Breast epithelium (tissue), 2 donors: ENCODE data around the gene FRMD4A.

GRCh38 chr10:13158148-13159031 lies 3.0 kb upstream of the MCM10 start:
- PRO-cap = unidirectional peak, minus-strand start at chr10:13158756
- RAMPAGE, long total RNA, 2 experiments = no peak in any of the 2 experiments

DNA sequence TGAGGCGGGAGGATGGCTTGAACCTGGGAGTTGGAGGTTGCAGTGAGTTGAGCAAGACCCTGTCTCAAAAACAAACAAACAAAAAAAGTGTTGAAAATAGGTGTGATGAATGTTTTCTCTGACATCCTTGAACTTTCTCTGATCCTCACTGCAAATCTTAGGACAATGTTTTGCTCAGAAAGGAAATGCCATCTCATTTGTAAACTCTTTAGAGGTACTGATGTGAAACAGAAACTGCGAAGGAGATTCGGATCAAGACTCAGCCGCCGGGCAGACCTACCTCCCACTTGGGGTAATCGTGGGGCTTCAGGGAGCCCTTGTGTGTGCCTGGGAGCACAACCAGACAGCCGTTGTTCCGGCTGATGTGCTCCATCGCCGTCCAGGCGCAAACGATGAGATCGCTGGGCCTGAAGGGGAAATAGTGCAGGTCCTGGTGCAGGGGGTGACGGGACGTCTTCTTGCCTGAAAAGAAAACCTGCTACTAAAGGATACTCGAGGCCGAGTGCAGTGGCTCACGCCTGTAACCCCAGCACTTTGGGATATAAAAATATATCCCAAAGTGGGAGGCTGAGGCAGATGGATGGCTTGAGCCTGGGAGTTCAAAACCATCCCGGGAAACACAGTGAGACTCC lies 11.7 kb downstream of the PHYH start:
- PRO-cap = no peak
- RAMPAGE, long total RNA, 2 experiments = no peak in any of the 2 experiments

- PRO-cap = no peak
- RAMPAGE, long total RNA, 2 experiments = no peak in any of the 2 experiments
Observed at GRCh38 chr10:13335991-13336594, 12.0 kb downstream of the SEPHS1 start.

GRCh38 chr10:13337802-13338354 lies 10.2 kb downstream of the SEPHS1 start:
- PRO-cap = no peak
- RAMPAGE, long total RNA, 2 experiments = no peak in any of the 2 experiments

GRCh38 chr10:13390561-13391103 lies 42.5 kb upstream of the SEPHS1 start:
- PRO-cap = no peak
- RAMPAGE, long total RNA, 2 experiments = no peak in any of the 2 experiments

DNA sequence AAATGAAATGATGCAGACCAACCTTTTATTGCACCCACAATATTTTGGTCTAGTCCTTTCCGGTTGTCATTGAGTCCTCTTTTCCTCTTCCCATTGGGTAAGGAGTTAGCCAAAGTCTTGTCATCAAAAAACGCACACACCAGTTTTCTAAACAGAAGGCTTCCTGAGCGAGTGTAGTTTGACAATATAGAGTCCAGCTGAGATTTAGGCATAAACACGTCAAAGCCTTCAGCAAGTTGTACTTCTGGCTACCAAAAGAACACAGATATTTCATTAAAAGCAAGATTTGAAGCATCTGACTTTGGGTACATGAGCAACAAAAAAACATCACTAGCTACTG lies 48.0 kb downstream of the BEND7 start:
- PRO-cap = no peak
- RAMPAGE, long total RNA, 2 experiments = no peak in any of the 2 experiments

DNA sequence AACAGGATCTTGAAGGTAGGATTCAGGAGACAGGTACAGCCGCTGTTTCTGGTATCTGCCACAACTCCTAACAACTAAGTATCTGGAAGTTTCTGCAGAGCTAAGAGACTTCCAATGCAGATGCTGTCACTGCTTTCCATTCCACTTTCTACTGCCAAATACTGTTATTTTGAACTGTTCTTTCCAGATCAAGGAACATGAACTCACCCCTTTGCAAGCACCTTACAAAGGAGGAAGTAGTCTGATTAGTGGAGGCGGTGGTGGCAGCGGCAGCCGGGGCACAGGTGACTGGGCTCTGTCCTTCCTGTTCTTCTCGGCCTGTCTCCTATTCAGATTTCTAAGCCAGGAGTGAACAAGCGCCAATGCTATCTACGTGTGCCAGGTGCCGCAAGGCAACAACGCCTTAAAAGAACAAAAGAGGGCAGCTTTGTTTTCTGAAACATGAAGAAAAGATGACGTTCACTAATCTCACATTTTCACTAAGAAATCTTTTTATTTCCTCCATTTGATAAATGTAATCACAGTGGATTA lies 44.9 kb downstream of the BEND7 start:
- PRO-cap = no peak
- RAMPAGE, long total RNA, 2 experiments = no peak in any of the 2 experiments

GRCh38 chr10:13701091-13701759 lies 114.5 kb downstream of the PRPF18 start:
- PRO-cap = no peak
- RAMPAGE, long total RNA, 2 experiments = no peak in any of the 2 experiments

- PRO-cap = no peak
- RAMPAGE, long total RNA, 2 experiments = no peak in any of the 2 experiments
Observed at GRCh38 chr10:13960861-13961489, 369.7 kb downstream of the FRMD4A start.

GRCh38 chr10:13984654-13985506 lies 345.8 kb downstream of the FRMD4A start:
- PRO-cap = no peak
- RAMPAGE, long total RNA, 2 experiments = no peak in any of the 2 experiments

- PRO-cap = no peak
- RAMPAGE, long total RNA, 2 experiments = no peak in any of the 2 experiments
Observed at GRCh38 chr10:14330747-14331201, at the start of gene FRMD4A. FRMD4A (minus strand) TSS chr10:14330924.

DNA sequence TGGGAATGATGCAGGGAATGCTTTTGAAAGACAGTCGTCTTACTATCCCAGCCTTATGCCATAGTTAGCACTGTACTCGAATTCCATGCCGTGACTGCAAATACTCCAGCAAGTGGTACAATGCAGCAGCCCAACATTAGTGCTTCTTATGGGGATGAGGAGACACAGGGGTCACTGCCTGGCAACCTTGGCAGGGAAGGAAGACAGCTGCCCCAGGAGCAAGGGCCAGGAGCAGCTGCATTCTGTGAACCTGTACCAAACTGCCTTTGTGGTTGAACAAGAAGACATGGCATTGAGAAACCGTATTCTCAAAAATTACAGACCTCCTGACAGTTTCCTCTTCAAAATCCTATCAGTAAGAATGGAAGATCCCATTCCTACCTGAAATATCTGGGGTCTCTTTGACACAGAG lies 48.9 kb upstream of the FRMD4A start:
- PRO-cap = no peak
- RAMPAGE, long total RNA, 2 experiments = no peak in any of the 2 experiments

DNA sequence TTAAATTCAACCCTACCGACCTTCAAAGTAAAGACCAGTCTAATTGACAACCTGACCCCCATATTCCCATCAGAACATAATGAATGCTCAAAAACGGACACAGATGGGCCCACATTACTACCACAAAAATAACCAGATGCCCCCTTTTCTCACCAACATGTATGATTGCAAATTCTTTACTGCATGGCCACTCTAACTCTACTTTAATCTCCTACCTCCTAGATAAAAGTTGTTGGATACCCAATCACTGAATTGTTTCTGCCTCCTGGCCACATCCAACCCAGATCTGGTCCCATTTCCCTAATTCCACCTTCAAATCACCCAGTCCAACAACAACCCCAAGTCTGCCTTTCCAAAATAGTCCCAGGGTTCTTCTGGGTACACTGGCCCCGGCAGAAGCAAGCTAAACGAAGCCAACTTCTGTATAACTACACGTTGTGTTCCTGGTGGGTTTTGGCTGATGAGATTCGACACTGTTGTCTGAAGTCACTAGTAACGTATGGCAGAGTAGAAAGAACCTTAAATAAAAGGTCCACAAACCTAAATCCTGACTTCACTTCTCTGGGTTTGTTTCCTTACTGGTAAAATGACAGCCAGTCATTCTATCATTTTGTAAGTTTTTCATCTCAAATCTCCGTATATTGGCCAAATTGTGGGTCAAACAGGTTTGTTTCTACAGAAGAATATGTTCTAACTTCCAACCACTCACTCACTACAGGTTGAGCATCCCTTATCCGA lies 216.2 kb upstream of the FRMD4A start:
- PRO-cap = no peak
- RAMPAGE, long total RNA, 2 experiments = no peak in any of the 2 experiments

- PRO-cap = no peak
- RAMPAGE, long total RNA, 2 experiments = no peak in any of the 2 experiments
Observed at GRCh38 chr10:14553992-14555005, 220.4 kb downstream of the FAM107B start.

GRCh38 chr10:14557878-14558679 lies 216.6 kb downstream of the FAM107B start:
- PRO-cap = no peak
- RAMPAGE, long total RNA, 2 experiments = no peak in any of the 2 experiments

DNA sequence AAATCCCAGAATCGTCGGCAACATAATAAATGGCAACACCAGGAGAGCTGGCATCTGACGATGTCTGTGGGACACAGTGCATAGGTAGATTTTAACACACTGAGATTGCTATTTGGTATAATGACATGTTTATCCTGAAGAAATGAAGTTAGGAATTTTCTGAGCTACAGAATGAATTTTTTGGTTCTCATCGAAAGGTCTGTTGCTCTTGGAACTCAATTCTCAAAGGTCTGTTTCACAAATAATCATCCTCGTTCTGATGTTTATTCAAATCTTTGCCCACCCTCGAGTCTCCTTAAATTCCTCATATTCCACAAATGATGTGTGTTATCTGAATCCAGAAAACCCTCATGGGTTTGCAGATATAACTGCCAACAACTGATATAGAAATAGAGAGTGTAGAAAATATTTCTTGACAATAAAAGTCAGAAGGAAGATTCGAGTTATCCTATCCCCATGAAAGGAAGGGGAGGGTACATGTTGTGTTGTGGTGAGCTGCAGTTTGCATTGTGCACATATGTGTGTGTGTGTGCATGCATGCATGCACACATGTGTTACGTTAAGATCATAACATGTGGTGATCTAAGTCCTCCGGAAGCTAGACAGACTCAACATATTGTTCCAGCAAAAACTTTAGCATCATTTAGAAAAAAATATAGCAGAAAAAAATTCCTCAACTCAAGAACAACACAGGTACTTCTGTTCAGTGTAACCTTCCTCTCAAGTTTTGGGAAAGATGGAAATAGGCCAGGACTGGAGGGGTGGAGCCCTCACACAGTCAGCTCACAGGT lies 205.6 kb downstream of the FAM107B start:
- PRO-cap = no peak
- RAMPAGE, long total RNA, 2 experiments = no peak in any of the 2 experiments

DNA sequence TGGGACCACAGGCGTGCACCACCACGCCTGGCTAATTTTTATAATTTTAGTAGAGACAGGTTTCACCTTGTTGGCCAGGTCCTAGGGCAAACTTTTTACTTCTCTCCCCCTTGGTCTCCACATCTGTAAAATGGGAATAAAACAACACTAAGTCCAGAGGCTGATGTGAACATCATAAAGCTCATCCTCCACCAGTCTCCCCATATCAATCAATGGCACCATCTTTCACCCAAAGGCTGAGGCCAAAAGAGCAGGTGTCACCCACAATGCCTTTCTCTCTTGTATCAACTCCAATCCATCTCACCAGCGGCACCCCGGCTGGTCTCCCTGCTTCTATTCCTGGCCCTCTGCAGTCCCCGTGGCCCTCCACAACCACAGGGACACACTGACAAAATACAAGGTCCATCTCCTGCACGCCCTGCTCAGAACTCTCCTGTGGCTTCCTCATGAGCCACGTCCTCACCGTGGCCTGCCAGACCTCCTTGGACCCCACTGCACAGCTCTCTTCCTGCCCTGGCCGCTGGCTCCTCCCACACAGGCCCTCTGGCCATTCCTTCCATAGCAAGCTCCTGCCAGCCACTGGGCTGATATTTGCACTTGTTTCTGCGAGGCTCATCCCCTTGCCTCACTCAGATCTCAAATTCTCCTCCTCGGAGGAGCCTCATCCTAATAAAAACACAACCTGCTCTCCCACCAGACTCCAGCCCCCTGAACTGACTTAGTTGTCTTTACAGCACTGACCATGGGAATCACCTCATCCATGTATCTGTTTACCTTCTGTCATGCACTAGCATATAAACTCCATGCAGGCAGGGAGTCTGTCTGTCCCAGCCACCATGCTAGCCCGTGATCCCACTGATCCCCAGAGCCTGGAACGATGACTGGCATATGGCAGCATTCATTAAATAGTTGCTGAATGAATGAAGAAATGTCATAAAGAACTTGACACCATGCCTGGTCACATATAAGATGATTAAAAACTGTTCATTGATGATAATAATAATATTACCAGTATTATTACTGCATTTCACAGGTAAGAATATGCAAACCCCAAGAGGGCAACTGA lies 178.8 kb downstream of the FAM107B start:
- PRO-cap = no peak
- RAMPAGE, long total RNA, 2 experiments = no peak in any of the 2 experiments

GRCh38 chr10:14634631-14635054 lies 140.1 kb downstream of the FAM107B start:
- PRO-cap = no peak
- RAMPAGE, long total RNA, 2 experiments = no peak in any of the 2 experiments

GRCh38 chr10:14645129-14645670 lies 129.5 kb downstream of the FAM107B start:
- PRO-cap = no peak
- RAMPAGE, long total RNA, 2 experiments = no peak in any of the 2 experiments

- PRO-cap = no peak
- RAMPAGE, long total RNA, 2 experiments = no peak in any of the 2 experiments
Observed at GRCh38 chr10:14751904-14752335, 22.8 kb downstream of the FAM107B start.